Diencephalon (tissue), 2 donors: ENCODE measurements around a stretch of chr22.

- RAMPAGE, long total RNA: no peak
Measured at GRCh38 chr22:26663461-26663999, 41.8 kb downstream of the CRYBA4 start.

- RAMPAGE, long total RNA: no peak
Measured at GRCh38 chr22:26840285-26840894, 218.6 kb downstream of the CRYBA4 start.

GRCh38 chr22:27116080-27116294 lies 494.2 kb downstream of the CRYBA4 start:
- RAMPAGE, long total RNA: no peak

DNA sequence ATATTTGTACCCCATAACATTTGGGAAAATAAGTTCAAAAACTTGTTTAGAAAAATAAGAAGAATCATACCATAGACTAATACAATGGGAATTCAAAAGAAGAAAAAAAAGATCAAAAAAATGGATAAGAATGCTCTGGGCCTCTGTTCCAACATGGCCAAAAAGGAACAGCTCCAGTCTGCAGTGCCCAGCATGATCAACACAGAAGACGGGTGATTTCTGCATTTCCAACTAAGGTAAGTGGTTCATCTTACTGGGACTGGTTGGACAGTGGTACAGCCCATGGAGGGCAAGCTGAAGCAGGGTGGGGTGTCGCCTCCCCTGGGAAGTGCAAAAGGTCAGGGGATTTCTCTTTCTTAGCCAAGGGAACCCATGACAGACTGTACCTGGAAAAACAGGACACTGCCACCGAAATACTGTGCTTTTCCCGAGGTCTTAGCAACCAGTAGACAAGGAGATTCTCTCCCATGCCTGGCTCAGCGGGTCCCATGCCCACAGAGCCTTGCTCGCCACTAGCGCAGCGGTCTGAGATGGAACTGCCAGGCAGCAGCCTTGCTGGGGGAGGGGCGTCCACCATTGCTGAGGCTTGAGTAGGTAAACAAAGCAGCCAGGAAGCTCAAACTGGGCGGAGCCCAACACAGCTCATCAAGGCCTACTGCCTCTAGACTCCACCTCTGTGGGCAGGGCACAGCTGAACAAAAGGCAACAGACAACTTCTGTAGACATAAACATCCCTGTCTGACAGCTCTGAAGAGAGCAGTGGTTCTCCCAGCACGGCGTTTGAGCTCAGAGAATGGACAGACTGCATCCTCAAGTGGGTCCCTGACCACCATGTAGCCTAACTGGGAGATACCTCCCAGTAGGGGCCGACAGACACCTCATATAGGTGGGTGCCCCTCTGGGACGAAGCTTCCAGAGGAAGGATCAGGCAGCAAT lies 428.4 kb downstream of the MN1 start:
- RAMPAGE, long total RNA: no peak

DNA sequence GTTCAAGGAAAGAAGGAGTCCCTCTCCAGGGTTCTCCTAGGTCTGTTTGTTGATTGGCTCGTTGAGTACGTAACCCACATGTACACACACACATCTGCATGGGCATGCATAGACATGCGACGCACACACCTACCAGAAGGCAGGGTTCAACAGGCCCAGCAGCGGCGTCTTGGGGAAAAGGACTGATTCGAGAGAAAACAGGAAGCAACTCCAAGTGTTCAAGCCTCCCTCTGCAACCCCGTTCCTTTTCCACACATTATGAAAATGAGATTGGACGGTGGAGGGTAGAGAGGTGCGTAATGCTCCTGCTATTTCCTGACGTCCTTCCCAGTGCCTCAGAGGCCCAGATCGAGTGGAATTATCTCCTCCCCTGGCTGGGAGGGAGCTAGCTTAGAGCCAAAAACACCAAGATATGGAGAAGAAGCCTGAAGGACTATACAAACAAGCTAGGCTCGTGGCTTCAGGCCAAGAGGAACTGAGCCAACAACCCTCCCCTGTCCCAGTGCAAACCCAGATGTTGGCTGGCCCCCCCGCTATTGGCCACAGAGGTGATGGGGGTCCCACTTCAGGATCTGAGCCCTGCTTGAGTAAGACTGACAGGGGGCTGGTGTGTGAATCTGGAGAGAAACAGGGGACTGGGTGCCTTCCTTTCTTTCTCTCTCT lies 289.2 kb downstream of the MN1 start:
- RAMPAGE, long total RNA: no peak

DNA sequence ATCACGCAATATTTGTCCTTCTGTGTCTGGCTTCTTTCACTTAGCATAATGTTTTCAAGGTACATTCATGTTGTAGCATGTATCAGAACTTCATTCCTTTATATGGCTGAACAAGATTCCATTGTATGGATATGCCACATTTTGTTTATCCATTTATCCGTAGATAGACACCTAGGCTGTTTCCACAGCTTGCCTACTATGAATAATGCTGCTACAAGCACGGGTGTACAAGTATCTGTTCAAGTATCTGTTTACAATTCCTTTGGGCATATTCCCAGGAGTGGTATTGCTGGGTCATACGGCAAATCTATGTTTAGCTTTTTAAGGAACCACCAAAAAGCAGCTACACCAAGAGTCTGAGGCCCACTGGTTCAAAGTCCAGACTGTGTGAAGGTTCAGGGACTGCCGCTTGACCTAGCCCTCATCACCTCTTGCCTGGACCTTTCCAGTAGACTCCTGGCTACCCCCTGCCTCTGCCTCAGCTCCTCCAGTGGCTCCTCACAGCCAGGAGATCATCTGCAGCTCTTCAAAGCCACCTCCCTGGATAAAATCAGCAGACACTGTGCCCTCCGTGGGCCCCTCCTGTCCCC lies 160.5 kb downstream of the MN1 start:
- RAMPAGE, long total RNA: no peak

GRCh38 chr22:27795848-27796641 lies 5.5 kb downstream of the MN1 start:
- RAMPAGE, long total RNA: no peak

DNA sequence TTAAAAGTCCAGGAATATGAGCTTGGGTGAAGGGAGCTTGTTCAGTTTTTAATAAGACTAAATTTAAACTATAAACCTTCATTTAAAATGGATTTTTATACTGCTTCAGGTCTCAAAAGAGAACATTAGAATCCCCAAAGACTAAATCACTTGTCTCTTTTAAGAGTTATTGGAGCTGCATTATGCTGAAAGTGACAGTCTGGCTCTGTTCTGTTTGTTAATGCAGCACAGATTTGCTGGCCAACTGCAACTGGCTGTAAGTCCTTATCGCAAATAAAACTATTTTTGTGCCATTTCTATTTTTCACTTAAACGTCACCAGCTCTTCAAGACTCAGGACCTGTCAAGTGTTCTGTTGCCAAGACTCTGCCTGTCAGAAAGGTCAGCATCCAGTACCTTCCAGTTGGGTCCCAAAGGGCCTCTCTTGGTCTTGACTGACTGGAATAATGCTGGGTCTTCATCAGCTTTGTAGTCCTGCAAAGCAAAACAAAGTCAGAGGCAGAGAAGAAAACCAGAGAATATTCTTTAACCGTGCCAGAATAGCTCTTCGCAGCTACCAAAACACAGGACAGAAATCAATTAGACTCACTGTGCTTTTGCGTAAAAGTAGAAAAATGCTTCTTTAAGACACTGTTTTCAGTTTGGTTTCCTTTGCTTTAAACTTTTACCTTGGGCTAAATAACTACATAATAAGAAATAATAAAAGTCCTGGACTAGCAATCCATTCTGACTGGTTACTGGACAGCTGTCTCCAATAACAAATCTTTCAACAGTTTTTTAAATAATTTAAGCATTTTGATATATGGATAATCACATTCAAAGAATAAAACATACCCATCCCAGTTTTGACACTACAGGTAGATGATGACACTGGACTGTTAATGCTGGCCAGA lies 45.5 kb downstream of the PITPNB start:
- RAMPAGE, long total RNA: no peak

- RAMPAGE, long total RNA: no peak
Measured at GRCh38 chr22:27888024-27889093, 30.7 kb downstream of the PITPNB start.

- RAMPAGE, long total RNA: start-site peak on the plus strand at chr22:27919408-27919504, 502 and 592 reads in 2 replicates
Measured at GRCh38 chr22:27919384-27920413, 643 bp upstream of the PITPNB start.

GRCh38 chr22:27982897-27983859 lies 64.1 kb upstream of the PITPNB start:
- RAMPAGE, long total RNA: no peak

DNA sequence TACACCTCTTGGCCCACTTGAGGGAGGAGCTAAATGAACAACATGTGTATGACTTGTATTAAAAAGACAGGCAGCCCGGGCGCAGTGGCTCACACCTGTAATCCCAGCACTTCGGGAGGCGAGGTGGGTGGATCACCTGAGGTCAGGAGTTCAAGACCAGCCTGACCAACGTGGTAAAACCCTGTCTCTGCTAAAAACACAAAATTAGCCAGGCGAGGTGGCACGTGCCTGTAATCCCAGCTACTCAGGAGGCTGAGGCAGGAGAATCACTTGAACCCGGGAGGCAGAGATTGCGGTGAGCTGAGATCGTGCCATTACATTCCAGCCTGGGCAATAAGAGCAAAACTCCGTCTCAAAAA lies 336.3 kb upstream of the PITPNB start:
- RAMPAGE, long total RNA: no peak

DNA sequence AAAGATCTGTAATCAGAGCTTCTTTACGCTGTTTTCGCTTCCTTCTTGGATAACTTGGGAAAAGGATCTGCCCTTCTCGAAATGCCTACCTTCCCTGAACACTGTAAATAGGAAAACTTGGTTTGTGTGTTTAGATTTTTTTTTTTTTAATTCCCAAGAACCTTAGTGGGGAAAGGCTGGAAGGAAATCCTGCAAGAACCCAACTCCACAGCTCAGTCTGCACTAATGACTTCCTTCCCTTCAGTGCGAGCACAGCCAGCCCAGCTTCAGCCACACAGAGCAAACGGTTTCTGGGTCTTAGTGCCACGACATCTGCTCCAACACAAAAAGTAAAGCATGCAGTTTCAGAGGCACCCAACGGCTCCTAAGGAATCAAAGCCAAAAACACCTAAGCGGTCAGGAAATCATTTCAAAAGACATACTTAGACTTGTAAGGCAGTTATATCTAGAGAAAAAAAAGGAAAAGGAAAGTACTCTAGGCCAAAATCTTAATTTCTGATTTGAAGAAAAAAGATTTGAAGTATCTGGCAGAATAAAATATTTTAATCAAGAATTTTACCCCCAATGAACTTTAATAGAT lies 236.1 kb downstream of the TTC28 start:
- RAMPAGE, long total RNA: no peak

GRCh38 chr22:28559956-28560987 lies 119.4 kb downstream of the TTC28 start:
- RAMPAGE, long total RNA: no peak

DNA sequence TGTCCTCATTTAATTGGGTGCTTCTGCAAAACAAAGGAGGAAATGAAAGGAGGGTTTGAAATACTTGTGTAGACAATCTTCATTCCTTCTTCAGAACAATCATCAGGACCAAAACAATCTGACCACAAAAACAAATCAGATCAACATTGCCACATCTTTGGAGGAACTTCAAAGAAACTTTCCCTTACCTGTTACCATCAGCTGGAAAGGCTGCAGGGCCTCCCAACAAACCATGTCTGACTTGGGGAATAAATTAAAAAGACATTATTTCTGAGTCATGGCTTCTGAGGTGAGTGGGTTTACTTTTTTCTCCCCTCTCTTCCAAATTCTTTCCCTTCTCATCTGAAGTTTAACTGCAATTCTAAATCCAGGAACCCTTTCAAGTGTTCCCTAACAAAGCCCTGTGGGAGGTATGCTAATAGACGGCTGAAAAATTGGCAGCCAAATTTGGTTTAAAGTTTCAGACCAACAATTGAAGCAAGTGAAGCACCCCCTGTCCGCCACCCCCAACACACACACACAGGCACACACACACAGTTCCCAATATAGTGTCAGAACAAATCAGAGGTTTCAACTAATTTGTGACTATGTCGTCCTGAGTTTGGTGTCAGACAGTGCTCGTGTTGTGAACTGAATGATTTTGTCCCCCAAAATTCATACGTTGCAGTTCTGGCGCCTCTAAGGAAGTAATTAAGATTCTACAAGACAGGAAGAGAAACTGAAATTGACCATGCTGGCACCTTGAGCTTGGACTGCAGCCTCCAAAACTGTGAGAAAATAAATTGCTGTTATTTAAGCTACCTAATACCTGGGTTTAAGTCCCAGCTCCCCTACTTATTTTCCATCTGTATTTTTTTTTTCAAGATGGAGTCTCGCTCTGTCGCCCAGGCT lies 12.2 kb upstream of the CCDC117 start:
- RAMPAGE, long total RNA: no peak

GRCh38 chr22:28808627-28809125 lies 36.2 kb downstream of the CCDC117 start:
- RAMPAGE, long total RNA: no peak

- RAMPAGE, long total RNA: no peak
Measured at GRCh38 chr22:28978173-28978726, 83.4 kb downstream of the C22orf31 start.

DNA sequence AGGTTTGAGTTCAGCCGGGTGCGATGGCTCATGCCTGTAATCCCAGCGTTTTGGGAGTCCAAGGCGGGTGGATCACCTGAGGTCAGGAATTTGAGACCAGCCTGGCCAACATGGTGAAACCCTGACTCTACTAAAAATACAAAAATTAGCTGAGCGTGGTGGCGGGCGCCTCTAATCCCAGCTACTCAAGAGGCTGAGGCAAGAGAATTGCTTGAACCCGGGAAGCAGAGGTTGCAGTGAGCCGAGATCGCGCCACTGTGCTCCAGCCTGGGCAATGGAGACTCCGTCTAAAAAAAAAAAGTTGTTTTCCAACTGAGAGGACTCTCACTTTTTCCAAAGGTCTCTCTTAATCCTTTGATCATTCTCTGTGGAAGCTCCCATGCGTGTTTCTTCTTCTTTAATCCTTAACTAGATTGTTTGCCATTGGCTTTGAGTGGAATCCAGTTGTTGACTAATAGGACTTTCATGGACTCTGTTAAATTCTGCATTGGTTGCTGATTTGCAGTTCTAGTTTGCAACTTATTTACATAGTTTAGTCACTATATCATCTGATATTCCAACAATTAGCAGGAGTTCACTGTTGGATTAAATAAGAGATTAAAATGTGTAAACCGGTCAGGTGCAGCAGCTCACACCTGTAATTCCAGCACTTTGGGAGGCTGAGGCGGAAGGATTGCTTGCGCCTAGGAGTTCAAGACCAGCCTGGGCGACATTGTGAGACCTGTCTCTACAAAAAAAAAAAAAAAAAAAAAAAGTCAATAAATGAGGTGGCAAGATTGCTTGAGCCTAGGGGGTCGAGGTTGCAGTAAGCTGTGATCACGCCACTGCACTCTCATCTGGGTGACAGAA lies 79.7 kb downstream of the C22orf31 start:
- RAMPAGE, long total RNA: no peak

DNA sequence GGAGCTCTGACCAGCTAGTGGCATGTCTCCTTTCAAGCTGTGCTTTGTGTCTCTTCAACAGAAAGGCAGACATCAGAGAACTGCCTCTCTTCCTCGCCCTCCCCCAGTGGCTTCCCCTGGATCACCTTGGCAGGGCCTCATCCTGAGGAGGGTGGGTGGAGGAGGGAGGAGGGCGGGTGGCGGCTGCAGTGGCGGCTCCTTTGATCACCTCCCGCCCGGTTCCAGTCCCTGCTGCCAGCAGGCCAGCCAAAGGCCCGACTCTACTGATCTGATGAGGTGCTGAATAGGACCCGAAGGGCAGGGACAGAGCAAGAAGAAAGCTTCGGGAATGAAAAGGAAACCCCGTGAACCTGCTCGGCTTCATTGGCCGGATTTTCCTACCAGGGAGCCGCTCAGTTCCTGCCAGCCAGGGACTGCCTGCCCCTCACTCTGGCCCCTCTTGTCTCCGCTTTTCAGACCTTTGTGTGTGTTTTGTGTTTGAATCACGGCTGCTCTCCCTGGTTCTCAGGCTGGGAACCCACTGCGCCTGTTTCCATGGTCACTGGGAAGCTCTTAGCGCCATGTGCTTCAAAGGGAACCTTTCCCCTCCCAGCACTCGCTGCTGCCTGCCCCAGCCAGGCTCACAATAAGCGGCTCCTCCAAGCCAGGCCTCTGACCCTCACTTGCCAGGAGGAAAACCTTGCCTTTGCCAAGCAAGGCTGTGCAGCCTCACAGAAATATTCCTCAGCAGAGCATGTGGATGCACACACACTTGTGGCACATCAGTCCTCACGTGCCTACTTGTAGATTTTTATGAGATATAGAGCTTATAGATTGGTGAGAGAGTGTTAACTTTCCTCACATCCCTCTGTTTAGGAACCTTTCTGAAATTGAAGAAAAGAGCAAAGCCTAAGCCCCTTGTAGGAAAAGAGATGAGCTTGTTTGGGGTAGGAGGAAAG lies 56.8 kb downstream of the C22orf31 start:
- RAMPAGE, long total RNA: no peak

- RAMPAGE, long total RNA: no peak
Measured at GRCh38 chr22:29050371-29051318, 11.0 kb downstream of the C22orf31 start.